Jejunum (tissue), 1 donor: ENCODE measurements around the genes OR13J1, RECK and TRMT10B.

- PRO-cap: no peak
Measured at GRCh38 chr9:35870263-35870632, at the start of gene OR13J1. OR13J1 (minus strand) TSS chr9:35870401.

DNA sequence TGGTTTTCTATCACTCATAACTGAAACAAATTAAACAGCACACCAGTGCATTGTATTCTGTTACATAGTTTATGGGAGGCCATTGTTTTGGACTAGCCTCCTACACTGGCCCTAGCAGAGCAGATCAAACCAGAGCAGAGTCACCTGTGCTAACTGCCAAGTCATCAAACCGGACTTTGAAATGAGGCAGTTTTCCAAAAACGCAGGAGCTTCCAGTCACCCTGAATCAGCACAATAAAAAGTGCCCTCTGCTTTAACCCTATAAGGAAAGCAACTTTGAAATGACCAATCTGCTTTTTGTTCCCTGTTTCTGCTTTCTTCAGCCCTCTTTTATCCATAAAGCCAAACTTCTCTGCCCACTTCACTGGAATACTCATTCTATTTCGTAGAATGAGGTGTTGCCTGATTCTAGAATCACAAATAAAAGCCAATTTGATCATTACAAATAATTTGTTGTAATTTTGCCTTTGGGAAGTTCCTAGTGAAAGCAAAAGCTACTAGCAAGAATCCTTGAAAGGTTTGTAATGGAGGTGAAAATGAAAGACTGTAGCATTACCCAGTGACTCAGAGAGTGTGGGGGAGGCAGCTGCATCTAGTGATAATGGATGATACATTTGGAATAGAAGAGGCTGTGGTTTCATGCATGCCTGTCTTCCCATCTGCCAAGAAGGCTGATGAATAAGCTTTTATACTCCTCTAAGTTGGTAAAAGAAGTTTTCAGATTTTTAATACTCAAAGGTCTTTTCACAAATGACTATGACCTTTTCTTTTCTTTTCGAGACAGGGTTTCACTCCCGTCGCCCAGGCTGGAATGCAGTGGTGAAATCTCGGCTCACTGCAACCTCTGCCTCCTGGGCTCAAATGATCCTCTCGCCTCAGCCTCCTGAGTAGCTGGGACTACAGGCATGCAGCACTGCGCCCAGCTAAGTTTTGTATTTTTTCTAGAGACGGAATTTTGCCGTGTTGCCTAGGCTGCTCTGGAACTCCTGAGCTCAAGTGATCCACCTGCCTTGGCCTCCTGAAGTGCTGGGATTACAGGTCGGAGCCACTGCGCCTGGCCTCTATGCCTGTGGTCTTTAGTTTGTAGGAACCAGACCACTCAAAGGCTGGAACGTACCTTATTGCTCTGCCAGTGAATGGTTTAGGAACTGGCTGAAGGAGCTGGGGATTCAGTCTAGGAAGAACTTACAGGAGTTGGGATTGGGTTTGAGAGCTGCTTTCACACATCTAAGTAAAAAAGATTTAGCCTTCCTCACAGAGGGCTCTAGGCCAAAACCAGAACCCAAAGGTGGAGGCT is 15.0 kb downstream of the SPAAR start:
- PRO-cap: no peak

GRCh38 chr9:36036485-36037657 is at the start of gene RECK:
RECK (plus strand) TSS chr9:36036913.
- PRO-cap: unidirectional peak, plus-strand start at chr9:36036939; bidirectional peak, plus-strand start at chr9:36037523, minus-strand start at chr9:36037367

DNA sequence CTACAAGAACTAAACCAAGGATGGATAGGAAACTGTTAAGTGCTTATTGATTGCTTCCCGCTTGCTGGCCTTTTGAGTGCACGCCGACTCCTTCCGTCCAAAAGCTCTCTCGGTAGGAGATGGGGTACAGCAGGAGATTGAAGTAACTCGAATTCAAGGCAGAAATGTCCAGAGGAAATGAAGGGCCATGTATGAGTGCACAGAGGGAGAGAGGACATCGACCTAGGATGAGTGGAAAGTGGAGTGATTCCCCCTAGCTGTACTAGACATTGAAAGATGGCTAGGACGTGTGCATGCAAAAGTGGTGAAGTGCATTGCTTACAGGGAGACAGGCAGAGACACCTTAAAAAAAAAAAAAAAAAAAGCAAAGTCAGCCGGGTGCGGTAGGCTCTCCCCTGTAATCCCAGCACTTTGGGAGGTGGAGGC is 958 bp downstream of the RECK start:
- PRO-cap: no peak

GRCh38 chr9:36087683-36088056 is 48.9 kb upstream of the GLIPR2 start:
- PRO-cap: no peak

DNA sequence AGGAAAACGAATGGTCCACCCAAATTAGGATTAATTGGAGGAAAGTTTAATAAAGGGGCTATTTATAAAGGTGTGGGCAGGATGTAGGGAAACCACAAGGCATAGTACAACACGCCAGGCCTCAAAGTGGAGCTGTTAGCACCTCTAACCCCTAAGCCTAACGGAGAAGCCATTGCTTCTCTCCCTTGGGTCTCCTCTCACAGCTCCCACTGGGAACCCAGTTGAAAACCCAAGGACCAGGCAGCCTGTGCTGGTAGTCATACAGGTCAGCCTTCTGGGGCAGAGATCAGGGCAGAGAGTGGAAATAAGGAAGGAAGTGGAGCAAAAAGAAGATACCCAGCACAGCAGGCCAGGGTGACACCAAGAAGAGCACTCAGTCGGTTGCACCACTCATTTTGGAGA is 8.8 kb upstream of the GLIPR2 start:
- PRO-cap: no peak

DNA sequence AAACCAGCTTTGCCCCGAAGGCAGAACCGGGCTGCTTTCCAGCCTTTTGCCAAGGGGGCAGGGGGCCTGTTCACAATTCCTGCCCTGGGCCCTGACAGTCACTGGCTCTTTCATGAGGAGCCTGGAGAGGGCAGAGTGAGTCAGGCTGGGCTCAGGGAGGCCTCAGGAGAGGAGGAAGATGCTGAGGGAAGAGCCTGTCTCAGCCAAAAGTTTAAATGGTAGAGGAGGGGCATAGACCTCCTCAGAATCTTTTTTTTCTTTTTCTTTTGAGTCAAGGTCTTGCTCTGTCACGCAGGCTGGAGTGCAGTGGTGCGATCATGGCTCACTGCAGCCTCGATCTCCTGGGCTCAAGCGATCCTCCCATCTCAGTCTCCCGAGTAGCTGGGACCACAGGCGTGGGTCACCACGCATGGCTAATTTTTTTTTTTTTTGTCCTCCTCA is 4.9 kb downstream of the GLIPR2 start:
- PRO-cap: no peak

DNA sequence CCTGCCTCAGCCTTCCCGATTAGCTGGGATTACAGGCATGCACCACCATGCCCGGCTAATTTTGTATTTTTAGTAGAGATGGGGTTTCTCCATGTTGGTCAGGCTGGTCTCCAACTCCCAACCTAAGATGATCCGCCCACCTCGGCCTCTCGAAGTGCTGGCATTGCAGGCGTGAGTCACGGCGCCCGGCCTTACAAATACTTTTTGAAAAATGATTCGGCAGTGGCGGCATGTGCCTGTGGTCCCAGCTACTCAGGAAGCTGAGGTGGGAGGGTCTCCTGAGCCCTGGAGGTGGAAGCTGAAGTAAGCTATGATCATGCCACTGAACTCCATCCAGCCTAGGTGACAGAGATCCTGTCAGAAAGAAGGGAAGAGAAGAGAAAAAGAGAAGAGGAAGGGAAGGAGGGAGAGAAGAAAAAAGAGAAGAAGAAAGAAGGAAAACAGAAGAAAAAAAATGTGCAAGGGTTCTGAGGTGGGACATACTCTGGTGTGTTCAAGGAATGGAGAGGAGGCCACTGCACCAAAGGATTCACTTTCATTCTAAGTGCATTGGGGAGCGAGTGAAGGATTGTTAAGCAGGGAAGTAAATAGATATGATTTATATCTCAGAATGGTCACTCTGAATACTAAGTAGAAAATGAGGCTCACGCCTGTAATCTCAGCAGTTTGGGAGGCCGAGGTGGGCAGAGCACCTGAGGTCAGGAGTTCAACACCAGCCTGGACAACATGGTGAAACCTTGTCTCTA is 8.9 kb upstream of the CCIN start:
- PRO-cap: no peak

- PRO-cap: no peak
Measured at GRCh38 chr9:37025257-37026035, 8.6 kb downstream of the PAX5 start.

- PRO-cap: no peak
Measured at GRCh38 chr9:37030278-37031043, 3.6 kb downstream of the PAX5 start.

- PRO-cap: bidirectional peak, plus-strand start at chr9:37036579, minus-strand start at chr9:37036519
Measured at GRCh38 chr9:37036274-37036936, 2.3 kb upstream of the PAX5 start.

- PRO-cap: no peak
Measured at GRCh38 chr9:37037632-37038602, 3.8 kb upstream of the PAX5 start.

DNA sequence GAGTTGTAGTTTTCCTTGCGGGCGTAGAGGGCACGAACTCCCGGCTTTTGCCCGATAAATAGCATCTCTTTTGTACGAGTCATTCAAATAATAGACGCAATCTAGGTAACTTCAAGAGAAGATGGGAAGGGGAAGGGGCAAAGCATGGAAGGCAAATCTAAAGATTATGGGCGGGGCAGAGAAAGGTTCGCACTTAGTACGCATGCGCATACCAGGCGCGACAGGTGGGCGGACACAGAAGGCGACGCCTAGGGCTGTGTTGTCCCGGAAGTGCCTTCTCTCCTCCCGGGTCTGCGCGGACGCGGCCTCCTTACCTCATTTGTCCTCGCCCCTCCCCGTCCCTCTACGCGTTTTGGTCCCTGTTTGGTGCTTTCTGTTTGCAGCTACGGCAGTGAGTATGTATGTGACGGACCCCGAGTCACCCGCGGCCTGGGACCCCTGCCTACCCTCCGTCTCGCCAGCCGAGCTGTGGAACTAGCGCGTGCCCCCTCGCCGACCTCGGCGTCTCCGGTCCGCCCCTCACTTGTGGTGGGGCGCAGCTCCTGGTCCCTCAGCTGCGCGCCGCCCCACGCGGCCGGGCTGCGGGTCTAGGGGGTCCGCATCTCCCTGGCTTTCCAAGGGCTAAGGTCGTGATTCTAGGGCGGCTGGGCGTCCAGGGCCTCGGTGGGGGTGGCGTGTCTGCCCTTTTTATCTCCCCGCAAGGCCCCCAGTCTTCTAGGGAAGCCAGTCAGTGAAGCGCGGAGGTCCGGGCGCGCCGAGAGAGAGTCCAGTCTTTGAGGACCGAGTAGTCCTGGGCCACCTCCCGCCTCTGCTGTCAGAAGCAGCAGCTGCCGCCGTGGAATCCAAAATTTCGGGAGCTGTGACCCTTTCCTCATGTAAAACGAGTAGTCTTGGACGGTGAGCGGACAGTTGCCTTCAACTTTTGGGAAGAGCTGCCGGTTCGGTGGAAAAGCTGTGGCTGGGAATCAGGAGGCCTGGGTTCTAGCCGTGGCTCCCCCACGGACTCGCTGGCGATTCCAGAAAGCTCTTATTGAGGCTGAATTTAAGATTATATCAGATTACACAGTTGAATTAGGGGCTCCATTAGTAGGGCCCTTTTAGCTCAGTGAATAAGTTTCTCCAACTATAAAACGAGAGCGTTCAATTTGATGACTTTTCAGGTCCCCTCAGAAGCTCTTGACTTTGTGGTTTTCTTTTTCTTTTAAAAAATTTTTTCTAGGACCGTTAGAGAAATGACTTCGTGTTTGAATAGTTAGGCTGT is 40.3 kb upstream of the ZCCHC7 start:
- PRO-cap: bidirectional peak, plus-strand start at position 278 of the sequence, minus-strand start outside the sequence; unidirectional peak, plus-strand start at position 391 of the sequence

- PRO-cap: no peak
Measured at GRCh38 chr9:37145643-37146813, 25.7 kb downstream of the ZCCHC7 start.

DNA sequence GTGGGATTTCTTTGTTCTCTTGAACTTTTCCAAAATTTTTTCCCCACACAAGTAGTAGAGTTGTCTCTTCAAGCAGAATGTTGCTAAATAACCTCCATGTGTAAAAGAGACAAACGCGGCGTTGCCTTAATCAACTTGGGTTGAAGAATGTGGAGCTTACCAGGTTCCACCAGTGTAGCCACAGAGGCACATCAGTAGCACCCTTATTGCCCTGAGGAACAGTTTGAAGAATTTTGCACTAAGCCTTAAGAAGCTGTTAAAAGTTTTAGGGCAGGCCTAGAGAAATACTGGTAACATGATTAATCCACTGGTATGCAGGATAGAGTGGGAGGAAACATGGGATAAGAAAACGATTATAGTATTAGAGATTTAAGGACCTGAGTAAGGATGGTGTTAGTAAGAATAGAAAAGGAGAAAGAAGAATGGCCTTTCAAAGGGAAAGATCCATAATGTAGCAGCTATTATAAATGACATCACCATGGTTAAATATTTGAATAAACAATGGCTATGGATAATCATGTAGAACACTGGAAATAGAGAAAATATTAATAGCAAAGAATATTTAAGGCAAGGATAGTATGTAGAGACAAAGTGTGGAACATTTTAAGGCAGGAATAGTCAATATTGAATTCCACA is 100.7 kb downstream of the ZCCHC7 start:
- PRO-cap: no peak

- PRO-cap: no peak
Measured at GRCh38 chr9:37283286-37284612, 138.7 kb upstream of the GRHPR start.

- PRO-cap: no peak
Measured at GRCh38 chr9:37471850-37472846, 6.9 kb upstream of the ZBTB5 start.

- PRO-cap: no peak
Measured at GRCh38 chr9:37587464-37587954, 4.9 kb downstream of the TOMM5 start.

GRCh38 chr9:37753443-37754410 is at the start of gene TRMT10B:
TRMT10B (plus strand) TSS chr9:37753805.
- PRO-cap: bidirectional peak, plus-strand start at chr9:37753790, minus-strand start at chr9:37753711

GRCh38 chr9:37902632-37903090 is 1.3 kb downstream of the SLC25A51 start:
- PRO-cap: no peak